SJCRH30 (cell line): ENCODE data around the gene SLC17A8.

GRCh38 chr12:97724157-97724557 is 791.2 kb upstream of the TMPO start:
- RAMPAGE, long total RNA = no peak

DNA sequence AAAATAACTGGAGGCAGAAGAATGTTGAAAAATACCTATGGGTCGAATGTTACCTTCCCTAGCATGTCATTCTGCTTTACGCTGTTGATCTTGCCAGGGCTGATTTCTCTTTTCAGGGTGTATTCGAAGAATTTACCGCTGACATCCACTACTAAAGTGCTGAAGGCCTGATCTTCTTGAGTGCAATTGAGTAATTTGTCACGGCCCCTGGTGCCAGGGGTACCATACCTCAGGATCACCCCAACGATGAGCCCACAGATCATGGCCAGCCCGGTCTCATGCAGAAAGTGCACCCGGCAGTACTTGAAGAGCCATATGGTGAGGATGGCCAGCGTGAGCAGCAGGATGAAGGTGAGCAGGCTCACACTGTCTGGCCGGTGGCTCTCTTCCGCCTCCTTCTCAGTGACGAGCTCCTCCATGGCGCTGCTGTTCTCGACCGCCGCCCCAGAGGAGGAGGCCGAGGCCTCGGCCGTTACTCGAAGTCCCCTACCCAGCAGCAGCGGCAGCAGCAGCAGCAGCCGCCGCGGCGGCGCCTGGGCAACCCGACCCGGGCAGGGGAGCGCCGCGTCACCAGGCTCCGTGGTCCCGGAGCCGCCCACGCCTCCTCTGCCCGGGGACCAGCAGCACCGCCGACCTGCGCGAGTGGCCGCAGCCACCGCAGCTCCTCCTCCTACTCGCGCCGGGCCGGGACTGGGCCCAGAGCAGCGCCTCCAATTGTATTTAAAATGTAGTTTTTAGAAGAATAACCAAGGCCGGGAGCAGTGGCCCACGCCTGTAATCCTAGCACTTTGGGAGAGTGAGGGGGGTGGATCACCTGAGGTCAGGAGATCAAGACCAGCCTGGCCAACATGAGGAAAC is 58.6 kb upstream of the TMPO start:
- RAMPAGE, long total RNA = no peak

DNA sequence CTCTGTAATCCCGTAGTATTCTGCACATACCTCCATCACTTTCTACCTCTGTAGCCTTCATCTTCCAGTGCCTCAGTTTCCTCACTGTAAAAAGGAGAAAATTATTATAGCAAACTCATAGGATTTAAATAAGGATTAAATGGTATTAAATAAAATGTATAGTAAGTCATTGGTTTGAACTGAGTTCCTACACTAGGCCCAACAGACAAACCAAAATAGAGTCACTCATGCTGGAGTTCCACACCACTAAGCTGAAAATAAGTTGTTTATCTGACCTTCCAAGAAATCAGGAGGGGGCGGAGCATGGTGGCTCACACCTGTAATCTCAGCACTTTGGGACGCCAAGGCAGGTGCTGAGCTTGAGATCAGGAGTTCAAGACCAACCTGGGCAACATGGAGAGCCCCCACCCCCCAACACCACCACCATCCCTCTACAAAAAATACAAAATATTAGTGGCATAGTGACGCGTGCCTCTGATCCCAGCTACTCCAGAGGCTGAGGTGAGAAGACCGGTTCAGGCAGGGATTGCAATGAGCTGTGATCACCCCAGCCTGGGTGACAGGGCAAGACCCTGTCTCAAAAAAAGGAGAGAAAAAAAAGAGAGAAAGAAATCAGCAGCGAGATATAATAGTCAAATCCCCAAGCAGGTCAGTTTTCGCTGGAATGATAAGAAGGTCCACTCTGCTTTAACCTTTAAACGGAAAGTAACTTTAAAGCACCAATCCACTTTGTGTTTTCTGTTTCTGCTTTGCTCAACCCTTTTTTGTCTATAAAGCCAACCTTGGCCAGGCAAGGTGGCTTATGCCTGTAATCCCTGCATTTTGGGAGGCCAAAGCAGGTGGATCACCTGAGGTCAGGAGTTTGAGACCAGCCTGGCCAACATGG is 21.7 kb upstream of the TMPO start:
- RAMPAGE, long total RNA = no peak

DNA sequence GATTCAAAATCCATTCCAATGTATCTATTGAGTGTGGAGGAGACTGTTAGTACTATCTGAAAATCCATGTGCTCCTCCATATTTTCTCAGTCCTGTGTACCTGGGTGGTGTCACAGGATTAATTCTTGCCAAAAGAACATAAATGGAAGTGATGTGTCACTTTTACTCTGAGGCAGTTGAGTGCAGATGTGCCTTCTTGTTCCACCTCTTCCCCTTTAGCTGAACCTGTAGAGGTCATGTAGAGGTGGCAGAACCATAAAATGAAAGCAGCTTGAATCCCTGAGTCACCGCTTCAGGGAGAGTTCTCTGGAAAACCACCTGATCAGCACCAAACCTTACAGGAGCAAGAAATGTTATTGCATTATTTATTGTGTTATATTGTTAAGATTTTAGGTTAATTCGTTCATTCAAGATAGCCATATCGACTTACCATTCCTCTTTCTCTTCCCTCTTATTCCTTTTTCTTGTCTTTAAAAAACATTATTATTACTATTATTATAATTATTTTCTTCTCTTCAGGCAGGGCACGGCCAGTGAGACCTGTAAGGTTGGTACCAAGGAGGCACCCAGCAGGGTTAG is 14.6 kb upstream of the SLC25A3 start:
- RAMPAGE, long total RNA = no peak

DNA sequence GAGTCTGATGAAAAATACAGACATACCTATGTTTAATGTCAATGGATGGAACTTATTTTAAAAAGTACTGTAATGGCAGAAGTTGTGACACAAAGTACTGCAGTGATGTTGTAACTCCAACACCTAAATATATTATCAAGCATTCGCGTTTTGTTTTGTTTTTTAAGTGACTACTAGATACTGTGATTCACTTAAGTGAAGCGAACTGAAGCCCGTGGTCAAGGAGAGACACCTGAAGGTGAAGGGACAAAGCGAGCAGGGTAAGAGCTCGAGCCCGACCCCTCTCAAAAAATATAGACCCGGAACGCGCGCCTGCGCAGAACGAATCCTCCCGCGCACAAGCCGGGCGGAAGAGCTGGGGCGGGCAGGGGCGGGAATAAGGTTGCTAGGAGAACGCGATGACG is 320 bp upstream of the SLC25A3 start:
- RAMPAGE, long total RNA = no peak

GRCh38 chr12:98601334-98602447 is 8.2 kb downstream of the SLC25A3 start:
- RAMPAGE, long total RNA = no peak

DNA sequence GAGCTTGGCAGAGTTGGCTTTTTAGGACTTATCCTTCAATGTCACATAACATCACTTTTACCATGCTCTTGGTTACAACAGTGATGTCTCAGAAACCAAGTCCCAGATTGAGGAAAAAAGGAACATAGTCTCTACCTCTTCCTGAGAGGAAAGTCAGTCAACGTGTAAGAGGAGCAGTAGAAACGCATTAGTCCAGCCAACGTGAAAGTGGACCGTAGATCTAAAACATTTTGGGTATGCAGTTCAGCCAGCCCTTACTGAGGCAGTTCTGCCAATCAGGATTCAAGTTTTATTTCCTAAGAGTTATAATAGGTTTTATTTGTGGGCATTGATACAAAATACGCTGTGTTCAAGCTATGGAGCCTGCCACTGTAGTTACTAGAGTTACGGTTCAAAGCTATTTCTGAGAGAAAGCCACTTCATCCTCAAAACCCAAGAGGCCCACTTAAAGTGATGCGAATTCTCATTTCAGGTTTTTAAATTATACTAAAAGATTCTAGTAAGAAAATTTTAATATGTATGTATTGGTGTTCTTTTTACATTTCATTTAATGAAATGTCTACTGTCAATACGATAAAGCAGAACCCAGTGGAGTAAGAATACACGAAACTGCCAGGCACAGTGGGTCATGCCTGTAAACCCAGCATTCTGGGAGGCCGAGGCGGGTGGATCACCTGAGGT is 10.0 kb downstream of the SLC25A3 start:
- RAMPAGE, long total RNA = no peak

DNA sequence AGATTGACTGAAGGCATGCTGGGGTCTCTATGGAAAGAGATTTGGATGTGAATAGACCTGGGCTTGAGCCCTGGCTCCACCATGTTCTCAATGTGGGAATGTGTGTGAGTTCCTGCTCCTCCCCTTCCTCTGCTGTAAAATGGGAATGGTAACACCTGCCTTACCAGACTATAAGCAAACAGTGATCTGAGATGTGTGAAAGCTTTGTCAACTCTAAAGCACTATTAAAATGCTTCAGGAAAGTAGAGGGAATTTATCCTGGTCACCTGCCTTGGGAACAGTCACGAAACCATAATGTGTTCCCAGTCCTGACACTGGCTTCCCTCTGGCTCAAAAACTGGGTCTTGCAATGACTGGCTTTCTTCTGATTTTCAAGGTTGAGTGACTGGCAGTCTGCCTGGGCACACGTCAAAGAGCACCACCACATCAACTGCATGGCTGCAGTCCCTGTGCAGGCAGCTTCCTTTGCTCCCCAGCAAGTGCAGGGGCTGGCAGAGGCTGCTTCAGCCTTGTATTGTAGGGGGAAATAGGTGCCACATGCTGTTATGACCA is 384.7 kb downstream of the APAF1 start:
- RAMPAGE, long total RNA = no peak

DNA sequence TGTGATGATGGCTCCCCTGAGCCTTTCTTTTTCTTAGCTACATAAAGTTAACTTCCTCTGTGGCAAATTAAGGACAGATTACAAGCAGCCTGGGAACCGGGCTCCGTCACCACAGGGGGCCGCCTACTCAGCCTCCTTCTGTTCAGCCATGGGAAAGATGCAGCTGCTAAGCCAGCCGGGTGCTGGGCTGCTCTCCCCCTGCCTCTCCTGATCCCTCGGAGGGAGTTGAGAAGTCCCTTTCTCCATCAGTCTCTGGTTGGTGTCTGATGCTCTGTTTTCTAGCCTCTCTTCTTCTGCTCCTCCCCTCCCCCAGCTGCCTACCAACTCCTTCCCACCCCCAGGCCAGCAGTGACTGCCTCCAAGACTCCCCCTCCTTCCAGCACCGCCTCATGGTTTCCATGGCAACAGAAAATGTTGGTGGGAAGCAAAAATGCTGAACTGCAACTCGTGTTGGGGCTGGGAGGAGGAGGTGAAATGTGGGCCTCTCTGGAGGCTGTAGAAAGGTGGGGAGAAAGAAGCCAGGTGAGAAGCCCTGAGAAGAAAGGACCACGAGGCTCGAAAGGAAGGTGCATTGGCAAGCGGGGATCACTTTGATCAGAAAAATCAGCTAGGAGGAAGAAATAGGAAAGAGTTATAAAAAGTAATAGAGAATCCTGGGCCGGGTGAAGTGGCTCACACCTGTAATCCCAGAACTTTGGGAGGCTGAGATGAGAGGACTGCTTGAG is 486.8 kb downstream of the APAF1 start:
- RAMPAGE, long total RNA = no peak

DNA sequence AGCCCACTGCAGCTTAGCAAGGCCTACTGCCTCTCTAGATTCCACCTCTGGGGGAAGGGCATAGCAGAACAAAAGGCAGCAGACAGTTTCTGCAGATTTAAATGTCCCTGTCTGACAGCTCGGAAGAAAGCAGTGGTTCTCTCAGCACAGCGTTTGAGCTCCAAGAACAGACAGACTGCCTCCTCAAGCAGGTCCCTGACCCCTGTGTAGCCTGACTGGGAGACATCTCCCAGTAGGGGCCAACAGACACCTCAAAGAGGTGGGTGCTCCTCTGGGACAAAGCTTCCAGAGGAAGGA is 409.2 kb upstream of the GARIN6 start:
- RAMPAGE, long total RNA = no peak

DNA sequence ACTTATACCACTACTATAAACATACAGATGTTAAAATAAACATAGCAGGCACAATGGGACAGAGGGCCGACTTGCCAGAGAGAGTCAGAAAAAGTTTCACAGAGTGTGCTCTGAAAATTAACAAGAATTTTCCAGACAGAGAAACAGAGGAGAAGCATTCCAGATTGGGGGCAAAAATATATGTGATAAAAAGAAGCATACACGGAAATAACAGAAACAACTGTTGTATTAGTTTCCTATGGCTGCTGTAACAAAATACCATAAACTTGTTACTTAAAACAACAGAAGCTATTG is 49.0 kb upstream of the GARIN6 start:
- RAMPAGE, long total RNA = no peak

GRCh38 chr12:100356747-100357478 is at the start of gene SLC17A8:
Gene SLC17A8 (plus strand): TSS chr12:100357074.
- RAMPAGE, long total RNA = no peak

DNA sequence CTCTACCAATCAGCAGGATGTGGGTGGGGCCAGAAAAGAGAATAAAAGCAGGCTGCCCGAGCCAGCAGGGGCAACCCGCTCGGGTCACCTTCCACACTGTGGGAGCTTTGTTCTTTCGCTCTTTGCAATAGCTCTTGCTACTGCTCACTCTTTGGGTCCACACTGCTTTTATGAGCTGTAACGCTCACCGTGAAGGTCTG is 42.7 kb upstream of the NR1H4 start:
- RAMPAGE, long total RNA = no peak

DNA sequence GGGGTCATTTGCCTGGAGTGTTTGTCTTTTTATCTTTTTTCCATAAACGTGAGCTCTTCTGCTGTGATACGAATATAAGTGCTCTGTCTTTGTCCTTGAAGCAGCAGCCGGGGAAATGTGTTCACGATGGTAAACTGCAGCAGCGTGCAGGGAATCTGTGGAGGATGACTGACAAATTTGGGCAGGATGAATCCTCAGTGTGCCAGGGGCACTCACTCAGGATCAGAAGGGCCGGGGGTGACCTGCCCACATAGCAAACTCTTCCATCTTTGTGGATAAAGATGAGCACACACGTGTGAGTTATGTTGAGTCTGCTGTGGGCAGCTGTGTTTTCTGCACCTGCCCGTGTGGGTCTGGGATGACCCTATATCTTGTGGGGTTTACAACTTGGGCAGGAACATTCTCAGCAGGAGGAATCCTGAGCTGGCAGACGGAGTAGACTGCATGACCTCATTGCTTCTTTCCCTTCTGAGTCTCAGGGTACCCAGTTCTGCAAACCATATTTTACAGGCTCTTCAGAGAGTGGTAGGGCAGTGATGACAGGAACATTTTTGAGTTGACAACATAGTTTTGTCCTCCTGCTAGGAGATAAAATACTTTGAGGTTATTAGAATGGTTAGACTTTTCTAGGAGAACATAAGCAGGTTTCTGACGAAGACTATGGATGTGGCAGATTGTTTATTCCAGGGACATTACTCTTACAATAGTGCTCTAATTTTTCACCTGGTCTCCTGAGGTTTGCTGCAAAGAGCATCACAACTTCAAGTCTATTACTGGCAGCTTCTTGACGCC is 798 bp downstream of the ANO4 start:
- RAMPAGE, long total RNA = no peak

DNA sequence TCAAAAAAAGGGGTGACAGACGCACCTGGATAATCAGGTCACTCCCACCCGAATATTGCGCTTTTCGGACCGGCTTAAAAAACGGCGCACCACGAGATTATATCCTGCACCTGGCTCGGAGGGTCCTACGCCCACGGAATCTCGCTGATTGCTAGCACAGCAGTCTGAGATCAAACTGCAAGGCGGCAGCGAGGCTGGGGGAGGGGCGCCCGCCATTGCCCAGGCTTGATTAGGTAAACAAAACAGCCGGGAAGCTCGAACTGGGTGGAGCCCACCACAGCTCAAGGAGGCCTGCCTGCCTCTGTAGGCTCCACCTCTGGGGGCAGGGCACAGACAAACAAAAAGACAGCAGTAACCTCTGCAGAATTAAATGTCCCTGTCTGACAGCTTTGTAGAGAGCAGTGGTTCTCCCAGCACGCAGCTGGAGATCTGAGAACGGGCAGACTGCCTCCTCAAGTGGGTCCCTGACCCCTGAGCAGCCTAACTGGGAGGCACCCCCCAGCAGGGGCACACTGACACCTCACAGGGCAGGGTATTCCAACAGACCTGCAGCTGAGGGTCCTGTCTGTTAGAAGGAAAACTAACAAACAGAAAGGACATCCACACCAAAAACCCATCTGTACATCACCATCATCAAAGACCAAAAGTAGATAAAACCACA is 63.6 kb downstream of the SLC5A8 start:
- RAMPAGE, long total RNA = no peak

GRCh38 chr12:101597094-101597815 is 2.5 kb downstream of the MYBPC1 start:
- RAMPAGE, long total RNA = no peak

DNA sequence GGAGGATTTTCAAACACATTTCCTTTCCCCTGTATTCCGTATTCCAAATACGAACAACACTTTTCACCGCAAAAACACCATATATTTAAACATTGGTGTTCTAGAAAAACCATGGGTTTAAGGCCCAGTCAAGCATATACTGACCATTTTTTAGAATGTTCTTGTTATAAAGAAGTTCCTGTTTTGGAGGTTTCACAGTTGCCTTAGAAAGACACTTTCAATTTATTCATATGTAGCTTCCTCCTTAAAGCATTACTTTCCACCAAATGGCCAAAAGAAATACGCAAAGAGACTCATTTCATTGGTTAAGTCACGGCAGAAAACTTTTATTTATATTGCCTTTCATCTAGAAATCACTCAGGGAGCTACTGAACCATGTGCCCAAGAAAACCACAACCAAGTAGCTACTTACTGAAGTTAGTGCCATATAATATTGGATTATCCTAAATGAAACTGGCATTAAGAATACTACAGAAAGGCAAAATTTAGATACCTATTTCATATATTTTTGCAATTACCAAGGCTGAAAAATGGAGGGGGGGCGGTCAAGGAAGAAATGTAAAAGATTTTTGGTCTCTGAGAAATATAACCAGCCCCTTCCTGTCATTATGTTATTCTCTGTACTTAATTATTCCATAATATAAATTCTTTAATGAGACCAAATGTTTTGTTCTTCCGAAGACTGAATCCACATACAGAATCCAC is 40.0 kb downstream of the MYBPC1 start:
- RAMPAGE, long total RNA = no peak

- RAMPAGE, long total RNA = no peak
Measured at GRCh38 chr12:101745494-101746878, 6.7 kb upstream of the SYCP3 start.

- RAMPAGE, long total RNA = no peak
Measured at GRCh38 chr12:101764108-101765505, 25.3 kb upstream of the SYCP3 start.

- RAMPAGE, long total RNA = no peak
Measured at GRCh38 chr12:102107831-102108363, 12.0 kb downstream of the NUP37 start.